Measurements from ENCODE around the genes GOLGA6L7 and CHRFAM7A.

DNA sequence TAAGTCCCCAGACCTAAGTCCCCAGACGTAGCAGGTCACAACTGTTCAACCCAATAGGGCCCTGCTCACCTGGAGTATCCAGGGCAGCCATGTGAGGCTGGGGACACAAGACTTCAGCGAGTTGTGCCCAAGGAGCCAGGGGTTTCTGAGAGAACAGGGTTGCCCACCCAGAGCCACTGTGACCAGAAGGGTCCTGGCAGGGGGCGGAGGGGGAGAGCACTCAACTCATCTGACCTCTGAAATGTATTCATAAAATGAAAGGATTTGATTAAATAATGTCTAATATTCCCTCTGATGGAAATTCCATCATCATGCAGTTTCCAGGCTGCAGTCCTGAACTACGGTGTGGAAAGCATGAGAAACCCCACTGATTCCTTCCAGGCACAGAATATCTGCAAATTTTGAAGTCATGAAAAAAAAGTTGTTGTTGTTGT, 197.3 kb downstream of the OCA2 start:
- PRO-cap: no peak

GRCh38 chr15:28509130-28509572, 23.6 kb downstream of the GOLGA8G start:
- PRO-cap: no peak

GRCh38 chr15:28789503-28790445, 58.7 kb downstream of the GOLGA6L7 start:
- PRO-cap: no peak

GRCh38 chr15:28848457-28848813, at the start of gene GOLGA6L7:
Gene GOLGA6L7, minus strand, starts transcription at chr15:28848644.
- PRO-cap: no peak

DNA sequence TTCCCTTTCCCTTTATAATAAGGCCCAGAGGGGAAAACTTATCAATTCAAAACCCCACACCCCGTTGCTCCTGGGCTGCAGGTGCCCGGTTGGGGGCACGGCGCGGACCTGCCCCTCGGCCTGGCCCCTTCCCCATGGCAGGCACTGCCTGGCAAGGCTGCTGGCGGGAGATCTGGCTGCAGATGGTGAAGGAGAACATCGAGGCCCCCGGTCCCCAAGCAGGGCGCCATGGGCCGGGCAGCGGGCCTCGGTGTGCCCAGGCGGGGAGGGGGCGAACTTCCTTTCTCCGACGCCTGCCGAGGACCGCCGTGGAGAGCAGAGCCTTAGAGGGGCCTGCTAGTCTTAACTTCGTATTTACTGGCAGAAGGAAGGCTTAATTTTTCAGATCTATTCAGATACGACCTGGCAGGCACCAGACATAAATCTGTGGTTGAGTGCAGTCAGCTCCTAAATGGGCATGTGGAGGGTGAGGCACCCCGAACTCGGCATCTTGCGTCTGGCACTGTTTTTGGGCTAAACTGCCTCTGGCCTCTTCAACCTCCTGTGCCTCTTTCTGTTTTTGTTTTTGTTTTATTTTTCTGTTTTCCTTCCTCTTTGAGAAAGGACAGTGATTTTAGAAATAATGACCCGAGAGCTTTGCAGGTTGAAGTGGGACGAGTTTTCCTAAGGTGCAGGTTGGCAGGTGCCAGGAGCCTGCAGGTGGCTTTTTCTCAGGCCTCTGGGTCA, 1.1 kb downstream of the APBA2 start:
- PRO-cap: no peak

DNA sequence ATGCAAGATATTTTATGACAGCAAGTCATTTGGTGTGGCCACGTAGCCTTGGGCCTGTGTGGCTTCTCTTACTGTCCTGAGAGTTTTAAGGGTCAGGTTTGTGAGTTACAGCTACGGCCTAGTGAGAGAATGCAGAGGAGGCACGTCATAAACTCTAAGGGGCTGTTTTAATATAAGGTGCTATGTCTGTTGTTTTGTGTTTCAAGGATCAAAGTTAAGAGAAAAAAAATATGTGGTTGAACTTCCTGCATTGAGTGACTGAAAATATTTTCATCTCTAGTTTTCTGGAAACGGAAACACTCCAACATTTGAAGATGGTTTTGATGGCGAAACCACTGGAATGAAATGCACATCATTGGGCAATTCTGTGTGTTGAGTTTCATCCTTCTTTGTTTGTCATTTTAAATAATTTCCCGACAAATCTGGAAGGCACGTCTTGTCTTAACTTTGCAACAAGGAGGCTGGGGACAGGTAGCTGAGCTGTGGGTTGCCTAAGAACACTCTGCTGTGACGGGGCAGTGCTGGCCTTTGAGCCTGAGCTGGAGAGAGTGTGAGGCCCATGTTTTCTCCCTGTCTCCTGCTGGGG, 5.1 kb downstream of the APBA2 start:
- PRO-cap: no peak

- PRO-cap: no peak
These were observed 1.9 kb downstream of the NSMCE3 start for GRCh38 chr15:29267648-29268098.

DNA sequence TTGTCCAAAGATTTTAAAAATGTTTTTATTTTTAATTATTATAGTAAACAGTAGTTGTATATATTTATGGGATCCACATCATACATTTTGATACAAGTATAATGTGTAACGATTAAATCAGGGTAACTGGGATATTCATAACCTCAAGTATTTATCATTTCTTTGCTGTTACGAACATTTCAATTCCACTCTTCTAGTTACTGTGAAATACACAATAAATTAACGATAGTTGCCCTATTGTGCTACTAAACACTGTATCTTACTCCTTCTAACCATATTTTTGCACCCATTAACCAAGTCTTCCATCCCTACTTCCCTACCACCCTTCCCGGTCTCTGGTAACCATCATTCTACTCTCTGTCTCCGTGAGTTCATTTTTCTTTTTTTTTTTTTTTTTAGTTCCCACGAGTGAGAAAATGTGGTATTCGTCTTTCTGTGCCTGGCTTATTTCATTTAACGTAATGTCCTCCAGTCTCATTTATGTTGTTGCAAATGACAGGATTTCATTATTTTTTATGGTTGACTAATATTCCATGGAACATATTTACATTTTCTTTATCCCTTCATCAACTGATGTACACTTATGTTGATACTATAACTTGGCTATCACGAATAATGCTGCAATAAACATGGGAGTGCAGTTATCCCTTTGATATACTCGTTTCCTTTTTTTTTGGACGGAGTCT, 31.8 kb downstream of the TJP1 start:
- PRO-cap: no peak

DNA sequence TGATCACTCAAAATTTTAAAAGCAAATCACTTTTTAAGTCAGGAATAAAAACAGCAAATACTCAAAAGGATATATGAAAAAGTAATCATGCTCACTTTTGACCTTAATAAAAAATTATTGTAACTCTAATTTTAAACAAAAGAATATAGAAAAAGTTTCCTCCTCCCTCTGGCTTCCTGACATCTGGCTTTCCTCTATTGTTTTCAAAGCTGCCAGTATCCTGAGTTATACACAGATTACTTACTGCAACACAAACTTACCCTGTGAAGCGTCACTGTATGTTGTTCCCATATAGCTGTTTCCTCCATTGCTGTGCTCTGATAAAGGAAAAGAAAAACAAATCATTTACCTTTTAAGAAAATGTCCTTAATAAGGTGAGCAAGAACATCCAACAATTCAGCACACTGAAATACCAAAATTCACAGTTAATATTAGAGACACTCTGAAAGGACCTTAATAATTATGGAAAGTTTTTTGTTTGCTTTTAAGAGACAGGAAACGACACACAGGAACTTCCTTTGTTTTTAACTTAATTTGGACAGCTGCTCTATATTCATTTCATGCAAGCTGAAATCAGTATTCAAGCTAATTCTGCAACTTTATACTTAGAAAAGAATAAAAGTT, 21.8 kb downstream of the TJP1 start:
- PRO-cap: no peak

GRCh38 chr15:30195477-30196764, 61.1 kb downstream of the GOLGA8T start:
- PRO-cap: no peak

- PRO-cap: no peak
These were observed at the start of gene CHRFAM7A for GRCh38 chr15:30393375-30393811. Gene CHRFAM7A, minus strand, starts transcription at chr15:30393540.

- PRO-cap: bidirectional peak, plus-strand start at chr15:30625792, minus-strand start at chr15:30625517
These were observed 21.6 kb downstream of the GOLGA8H start for GRCh38 chr15:30625255-30625908.

- PRO-cap: no peak
These were observed 18.8 kb downstream of the FAN1 start for GRCh38 chr15:30922387-30923138.

DNA sequence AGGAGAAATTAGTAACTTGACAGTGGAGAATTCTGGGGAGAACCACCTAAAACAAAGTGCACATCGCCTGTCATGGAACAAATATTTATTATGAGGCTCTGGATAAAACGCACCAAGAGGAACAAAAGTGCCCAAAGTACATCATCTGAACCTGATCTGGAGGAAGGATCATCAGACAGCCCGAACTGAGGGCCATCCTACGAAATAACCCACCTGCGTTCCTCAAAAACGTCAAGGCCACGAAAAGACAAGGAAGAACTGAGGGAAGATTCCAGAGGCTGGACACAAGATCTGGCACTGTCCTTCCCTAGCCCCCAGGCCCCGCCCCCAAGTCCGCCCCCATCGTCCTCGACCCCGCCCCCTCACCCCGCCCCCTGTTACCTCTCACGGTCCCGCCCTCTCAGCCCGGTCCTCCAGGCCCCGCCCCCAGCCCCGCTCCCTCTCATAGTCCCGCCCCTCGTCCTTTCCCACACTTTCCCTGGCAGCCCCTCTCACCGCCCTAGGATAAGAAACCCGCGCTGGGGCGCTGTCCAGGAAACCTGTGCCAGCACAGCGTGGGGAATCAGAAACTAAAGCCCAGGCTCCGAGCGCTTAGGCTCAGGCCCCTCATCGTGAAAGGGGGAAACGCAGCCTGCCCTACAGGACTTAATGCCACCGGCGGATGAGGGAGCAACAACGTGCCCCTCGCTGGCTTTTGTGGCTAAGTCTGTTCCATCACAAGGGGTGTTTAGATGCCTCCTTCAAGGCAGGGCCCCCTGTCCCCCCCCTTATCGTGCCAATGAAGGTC, 21.0 kb downstream of the TRPM1 start:
- PRO-cap: no peak

DNA sequence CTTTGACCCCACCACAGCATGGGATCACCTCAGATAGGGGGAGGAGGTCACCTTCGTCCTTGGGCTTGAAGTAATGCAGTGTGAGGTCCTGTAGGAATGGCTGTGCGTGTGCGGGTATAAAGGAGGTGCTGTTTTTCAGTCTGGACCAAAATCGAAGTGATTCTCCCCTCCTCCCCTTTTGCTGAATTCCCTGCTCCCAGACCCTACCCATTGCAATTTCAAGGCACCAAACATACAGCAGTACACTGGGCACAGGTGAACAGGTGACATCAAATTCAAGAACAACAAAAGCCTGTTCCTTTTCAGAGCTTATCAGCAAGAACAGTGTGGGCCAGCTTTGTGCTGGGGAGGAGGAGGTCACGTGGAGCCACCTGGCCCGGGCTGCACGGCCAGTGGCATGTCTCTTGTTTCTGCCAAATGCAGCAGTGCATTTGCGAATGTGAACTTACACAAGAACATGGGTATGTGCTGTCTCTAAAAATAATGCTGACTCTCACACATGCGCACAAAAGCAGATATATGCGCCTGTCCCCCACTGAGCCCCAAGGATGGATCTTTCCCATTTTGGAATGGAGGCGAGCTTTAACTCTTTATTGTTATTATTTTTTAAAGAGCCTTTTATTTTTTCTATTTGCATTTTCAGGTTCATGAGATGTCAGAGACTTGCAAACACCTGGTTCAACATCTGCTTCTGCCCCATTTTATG, 57.7 kb upstream of the TRPM1 start:
- PRO-cap: no peak

- PRO-cap: no peak
These were observed 102.7 kb upstream of the KLF13 start for GRCh38 chr15:31223890-31224453.

DNA sequence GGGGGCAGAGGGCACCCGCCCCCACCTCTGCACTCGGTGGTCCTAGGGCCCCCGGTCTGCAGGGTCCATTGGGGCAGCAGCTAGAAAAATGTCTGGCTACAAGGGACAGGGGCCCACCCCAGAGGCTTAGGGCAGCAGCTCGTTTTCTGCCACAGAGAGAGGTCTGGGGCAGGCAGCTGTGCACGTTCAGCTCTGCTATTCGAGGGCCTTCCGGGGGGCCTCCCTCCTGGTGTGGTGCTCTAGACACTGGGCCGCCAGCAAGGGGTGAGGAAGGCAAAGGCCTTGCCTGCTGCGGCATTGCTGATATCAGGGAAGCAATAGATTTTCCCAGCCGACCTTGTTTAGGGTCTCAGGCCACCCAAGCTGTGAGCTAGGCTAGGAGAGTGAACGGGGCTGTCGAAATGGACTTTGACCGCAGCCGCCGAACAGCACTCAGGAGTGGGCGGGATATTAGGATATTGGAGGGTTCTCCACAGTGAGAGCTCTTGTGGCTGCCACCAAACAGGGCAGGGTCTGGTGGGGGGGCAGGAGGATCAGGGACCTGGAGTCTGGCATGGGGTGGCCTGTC, 61.4 kb upstream of the KLF13 start:
- PRO-cap: no peak

GRCh38 chr15:31299823-31300084, 26.9 kb upstream of the KLF13 start:
- PRO-cap: no peak

GRCh38 chr15:31304297-31304758, 22.3 kb upstream of the KLF13 start:
- PRO-cap: no peak

GRCh38 chr15:31332158-31332855, 5.7 kb downstream of the KLF13 start:
- PRO-cap: no peak

Data from Metastatic Pancreatic Carcinoma in the Ovary (tissue), 1 donor.